ENCODE measurements around a stretch of chrX.

- PRO-cap = no peak
Observed at GRCh38 chrX:115562584-115563017, 1.6 kb downstream of the PLS3 start.

- PRO-cap = no peak
Observed at GRCh38 chrX:115690557-115691139, 129.7 kb downstream of the PLS3 start.

GRCh38 chrX:115948309-115948891, 222.1 kb upstream of the AGTR2 start:
- PRO-cap = no peak

DNA sequence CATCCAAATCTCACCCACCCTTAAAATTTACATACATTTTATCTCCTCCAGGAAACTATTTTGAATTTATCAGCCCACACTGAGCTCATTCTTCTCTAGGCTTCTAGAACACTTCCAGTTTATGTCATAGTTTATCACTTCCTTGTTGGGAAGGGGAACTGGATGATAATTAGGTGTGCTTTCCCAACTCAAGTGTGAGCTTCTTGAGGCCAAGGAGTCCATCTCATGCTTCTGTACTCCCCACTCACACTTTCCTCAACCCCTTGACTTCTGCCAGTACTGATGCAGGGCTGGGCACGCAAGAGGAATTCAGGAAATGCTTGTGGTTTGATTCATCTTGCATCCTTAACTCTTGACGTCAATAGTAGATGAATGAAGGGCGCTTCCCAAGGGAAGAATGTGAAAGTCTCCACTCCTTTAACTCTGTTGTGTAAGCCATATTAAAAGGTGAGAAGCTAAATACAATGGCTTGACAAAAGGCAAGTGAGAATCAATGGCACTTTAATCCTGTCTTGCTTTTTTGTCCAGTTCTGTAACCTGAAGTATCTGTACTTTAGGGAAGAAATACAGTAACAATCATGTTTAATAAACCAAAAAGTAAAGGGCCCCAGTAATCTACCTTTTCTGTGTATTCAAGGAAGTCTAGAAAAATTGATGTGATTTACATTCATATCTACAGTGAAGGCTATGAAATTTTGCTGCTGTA, 101.8 kb downstream of the AGTR2 start:
- PRO-cap = no peak

DNA sequence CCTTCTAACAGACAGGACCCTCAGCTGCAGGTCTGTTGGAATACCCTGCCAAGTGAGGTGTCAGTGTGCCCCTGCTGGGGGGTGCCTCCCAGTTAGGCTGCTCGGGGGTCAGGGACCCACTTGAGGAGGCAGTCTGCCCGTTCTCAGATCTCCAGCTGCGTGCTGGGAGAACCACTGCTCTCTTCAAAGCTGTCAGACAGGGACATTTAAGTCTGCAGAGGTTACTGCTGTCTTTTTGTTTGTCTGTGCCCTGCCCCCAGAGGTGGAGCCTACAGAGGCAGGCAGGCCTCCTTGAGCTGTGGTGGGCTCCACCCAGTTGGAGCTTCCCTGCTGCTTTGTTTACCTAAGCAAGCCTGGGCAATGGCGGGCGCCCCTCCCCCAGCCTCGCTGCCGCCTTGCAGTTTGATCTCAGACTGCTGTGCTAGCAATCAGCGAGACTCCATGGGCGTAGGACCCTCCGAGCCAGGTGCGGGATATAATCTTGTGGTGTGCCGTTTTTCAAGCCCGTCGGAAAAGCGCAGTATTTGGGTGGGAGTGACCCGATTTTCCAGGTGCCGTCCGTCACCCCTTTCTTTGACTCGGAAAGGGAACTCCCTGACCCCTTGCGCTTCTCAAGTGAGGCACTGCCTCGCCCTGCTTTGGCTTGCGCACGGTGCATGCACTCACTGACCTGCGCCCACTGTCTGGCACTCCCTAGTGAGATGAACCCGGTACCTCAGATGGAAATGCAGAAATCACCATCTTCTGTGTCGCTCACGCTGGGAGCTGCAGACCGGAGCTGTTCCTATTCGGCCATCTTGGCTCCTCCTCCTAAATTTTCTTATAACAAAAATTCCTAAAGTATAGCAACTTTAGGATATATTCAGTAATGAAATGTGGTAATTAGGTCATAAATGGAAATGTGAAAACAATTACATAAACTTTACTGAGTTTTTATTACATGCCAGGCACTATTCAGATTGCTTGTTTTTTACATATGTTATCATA, 507.5 kb upstream of the CT83 start:
- PRO-cap = no peak

- PRO-cap = no peak
Observed at GRCh38 chrX:118188853-118189342, 72.3 kb upstream of the KLHL13 start.

DNA sequence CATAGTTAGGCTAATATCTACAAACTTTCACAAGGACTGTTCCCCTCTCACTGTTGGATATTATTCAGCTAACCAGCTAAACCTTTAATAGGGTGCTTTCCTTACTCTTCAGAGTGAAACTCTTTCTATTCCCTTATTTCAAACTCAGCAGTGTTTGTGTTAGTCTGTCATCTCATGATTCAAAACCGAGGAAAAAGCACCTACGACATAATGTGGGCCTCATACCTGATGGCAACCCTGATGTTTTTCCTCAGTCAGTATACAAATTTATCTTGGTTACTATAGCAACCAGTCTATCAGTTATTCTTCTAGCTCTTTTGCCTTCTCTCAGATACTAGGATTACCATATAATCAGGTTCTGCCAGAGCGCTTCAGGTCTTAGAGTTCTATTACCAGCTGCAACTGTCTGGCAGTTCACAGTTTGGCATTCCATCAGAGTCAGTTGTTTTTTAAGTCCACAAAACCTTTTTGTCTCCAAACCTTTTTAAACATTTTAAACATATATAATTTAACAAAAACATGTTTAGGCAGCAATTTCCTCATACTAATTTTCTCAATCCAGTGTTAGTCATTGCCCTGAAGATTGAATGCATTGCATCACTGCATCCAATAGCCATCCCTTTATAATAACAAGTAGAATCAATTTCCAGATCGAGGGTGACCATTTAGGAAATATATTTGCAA, 7.3 kb downstream of the WDR44 start:
- PRO-cap = no peak

DNA sequence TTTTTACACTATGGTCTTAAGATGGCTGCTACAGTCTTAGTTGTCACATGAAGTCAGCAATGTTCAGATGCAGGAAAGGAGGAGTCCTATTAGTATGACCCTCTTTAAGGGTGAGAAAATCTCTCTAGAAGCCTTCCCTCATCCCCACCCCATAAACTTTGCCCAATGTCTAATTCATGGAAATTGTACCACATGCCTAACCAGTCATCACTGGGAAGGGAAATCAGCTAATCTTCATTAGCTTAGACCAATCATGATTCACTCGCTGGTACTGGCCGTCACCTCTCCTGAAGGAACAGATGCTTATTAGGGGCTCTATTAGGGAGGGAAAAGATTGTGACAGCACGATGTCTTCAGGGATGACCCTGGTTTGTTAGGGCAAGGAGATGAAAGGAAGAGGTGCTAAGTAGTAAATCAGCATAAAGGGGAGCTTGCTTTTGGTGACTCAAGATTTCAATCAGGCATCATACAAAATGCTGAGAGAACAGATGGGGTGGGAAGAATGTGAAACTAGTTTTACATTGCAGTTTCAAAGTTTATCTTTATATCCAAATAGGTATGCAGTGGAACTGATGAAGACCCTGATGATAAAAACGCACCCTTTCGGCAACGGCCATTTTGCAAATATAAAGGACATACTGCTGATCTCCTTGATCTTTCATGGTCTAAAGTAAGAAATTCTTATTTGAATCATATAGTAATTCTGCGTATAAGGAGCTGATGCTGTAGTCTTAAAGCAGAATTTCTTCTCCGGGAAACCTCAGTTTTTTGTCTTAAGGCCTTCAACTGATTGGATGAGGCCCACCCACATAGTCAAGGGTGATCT, 63.2 kb upstream of the DOCK11 start:
- PRO-cap = no peak

DNA sequence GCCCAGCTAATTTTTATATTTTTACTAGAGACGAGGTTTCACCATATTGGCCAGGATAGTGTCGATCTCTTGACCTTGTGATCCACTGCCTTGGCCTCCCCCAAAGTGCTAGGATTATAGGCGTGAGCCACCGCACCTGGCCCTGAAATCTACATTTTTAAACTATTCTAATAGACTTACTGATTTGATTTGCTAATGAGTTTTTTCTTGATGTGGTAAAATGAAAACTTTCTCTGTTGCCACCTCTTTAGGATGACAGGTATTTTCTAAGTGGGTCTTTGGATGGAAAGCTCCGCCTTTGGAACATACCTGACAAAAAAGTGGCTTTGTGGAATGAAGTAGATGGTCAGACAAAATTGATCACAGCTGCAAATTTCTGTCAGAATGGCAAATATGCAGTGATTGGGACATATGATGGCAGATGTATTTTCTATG, 54.5 kb upstream of the DOCK11 start:
- PRO-cap = no peak

GRCh38 chrX:118715978-118716316, 11.5 kb upstream of the IL13RA1 start:
- PRO-cap = no peak

DNA sequence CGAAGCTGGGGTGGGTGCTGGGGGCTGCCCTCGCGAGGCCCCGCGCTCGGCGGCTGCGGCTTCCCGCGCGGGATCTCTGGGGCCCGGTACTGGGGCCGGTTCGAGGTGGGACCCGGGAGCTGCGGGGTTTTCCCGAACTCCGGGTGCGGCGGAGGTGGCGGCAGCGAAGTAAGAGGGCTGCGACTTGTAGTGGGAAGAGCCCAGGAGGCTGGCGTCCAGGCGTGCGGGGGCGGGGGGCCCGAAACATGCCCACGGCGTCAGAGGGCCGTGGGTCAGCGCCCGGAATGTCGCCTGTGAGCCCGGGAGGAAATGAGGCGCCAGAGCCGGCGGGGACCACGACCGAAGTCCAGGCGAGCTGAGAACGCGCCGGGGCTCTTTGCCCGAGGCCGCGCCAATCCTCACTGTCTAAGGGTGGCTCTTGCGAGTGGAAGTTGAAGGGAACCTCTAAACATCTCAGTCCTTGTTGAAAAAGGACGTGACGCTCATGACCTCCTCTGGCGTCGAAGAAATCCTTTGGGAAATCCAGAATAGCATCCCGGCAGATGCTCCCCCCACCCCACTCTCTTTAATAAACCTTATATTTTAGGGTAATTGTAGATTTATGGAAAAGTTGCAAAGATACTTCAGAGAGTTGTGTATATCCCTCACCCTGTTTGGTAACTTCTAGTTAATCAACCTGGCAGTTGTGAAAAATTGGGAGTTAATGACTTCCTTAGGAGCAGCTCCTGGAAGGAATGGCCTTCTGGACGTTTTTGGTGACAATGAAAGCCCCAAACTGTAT, 608 bp downstream of the IL13RA1 start:
- PRO-cap = unidirectional peak, minus-strand start at position 407 of the sequence

DNA sequence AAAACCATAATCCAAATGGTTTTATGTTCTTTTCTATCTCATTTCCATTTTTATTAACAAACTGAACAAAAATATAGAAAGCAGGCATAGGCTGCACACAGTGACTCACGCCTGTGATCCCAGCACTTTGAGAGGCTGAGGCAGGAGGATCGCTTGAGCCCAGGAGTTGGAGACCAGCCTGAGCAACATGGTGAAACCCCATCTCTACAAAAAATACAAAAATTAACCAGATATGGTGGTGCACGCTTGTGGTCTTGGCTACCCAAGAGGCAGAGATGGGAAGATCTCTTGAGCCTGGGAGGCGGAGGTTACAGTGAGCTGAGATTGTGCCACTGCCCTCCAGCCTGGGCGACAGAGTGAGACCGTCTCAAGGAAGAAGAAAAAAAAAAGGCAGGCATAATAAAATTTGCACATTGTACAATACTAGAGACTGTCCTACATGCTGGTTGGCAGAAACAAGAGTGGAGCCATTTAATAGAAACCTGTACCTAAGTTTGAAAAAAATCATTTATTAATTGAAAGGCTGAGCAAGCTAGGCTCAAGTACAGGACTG, 39.8 kb downstream of the IL13RA1 start:
- PRO-cap = no peak

DNA sequence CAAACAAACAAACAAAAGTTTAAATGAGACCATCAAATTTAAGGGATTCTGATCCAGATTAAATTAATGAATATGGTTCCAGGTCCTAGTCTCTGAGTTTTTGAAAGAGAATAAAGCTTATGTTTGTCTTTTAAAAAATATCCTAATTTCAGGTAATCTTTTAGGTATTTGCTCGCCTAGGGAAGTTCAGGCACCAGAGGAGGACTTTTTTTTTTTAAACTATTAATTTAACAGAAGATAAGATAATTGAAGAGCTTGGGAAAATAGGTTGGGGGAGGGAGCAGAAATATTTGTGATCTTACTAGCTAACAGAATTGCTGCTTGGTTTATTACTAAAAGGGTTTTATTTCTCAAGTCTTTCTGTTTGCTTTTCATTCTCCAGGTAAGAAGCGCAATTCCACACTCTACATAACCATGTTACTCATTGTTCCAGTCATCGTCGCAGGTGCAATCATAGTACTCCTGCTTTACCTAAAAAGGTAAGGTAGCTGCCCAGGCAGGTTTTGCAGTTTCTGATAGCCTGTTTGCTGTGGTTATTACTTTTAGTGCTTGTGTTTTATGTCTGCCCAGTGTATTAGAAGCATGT, 46.2 kb downstream of the IL13RA1 start:
- PRO-cap = no peak

DNA sequence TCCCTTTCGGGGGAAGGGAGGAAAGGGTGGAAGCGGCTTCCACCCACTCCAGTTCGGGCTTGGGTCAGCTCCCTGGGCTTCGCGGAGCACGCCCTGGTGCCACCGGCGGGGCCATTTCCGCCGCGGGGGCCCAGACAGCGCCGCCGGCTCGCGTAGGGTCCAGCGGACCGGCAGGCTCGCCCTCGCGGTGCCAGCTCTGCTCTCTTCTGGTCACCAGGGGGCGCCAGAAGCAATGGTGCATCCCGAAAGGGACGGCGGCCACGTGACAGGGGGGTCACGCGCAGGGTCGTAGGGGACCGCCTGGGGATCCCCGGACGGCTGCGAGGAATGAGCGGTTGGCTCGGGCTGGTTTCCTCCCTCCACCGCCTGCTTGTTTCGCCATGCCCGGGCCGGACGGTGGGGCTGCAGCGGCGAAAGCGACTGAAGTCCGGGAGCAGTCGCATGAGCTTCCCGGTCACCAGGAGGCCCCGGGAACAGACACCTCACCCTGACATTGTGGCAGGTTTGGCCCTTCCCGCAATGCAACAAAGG, 15.7 kb downstream of the ZCCHC12 start:
- PRO-cap = no peak

GRCh38 chrX:119234942-119235787, 920 bp upstream of the PGRMC1 start:
- PRO-cap = no peak

GRCh38 chrX:119300560-119300759, 64.4 kb downstream of the PGRMC1 start:
- PRO-cap = no peak

GRCh38 chrX:119606278-119606697, 31.9 kb downstream of the UBE2A start:
- PRO-cap = bidirectional peak, plus-strand start at chrX:119606594, minus-strand start at chrX:119606471

GRCh38 chrX:119753616-119754205, 4.7 kb upstream of the SOWAHD start:
- PRO-cap = no peak

DNA sequence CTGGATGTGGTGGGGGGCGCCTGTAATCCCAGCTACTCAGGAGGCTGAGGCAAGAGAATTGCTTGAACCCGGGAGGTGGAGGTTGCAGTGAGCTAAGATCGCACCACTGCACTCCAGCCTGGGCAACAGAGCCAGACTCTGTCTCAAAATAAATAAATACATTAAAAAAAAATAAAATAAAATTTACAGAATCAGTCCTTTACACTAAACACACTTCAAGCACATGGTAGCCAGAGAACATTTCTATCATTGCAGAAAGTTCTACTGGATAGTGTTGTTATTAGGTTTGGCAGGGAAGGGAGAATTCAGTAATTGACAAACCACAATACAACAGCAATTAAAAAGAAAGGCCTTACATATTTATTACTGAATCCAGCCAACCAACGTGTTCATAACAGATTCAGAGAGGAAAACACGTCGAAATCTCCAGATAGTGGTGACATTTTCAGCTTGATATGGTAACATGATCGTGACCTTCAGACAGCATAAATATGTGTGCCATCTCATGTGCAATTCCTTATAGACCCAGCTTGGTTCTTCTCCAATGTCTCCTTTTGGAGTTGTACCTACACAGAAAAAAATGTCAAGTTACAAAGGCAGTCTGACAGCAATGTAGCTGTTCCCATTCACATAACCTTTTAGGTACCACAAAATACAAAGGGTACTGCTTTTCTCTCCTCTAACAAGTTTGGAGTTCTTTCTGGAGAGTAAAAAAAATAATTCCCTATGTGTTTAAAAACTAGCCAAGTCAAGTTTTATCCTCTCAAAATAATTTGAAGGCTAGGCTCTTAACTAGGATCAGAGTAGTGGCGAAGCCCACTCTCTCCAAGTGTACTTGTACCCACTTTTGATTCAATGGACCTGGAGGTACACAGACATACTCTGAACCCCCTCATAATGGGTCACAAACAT, 5.0 kb downstream of the RPL39 start:
- PRO-cap = no peak

- PRO-cap = unidirectional peak, plus-strand start at chrX:119845671
Observed at GRCh38 chrX:119845497-119845886, 7.3 kb downstream of the UPF3B start.

Measured in paraaortic lymph node (tissue), 1 donor.